Measurements from ENCODE around the genes ANKRD16 and IL15RA.

- RRBS, result no CpG with 5 or more reads among the region's 5 CpGs
Measured at GRCh38 chr10:5457187-5458228, 41.9 kb downstream of the CALML5 start.

- RRBS, result no CpG with 5 or more reads among the region's 12 CpGs
Measured at GRCh38 chr10:5477964-5478725, 21.2 kb downstream of the CALML5 start.

DNA sequence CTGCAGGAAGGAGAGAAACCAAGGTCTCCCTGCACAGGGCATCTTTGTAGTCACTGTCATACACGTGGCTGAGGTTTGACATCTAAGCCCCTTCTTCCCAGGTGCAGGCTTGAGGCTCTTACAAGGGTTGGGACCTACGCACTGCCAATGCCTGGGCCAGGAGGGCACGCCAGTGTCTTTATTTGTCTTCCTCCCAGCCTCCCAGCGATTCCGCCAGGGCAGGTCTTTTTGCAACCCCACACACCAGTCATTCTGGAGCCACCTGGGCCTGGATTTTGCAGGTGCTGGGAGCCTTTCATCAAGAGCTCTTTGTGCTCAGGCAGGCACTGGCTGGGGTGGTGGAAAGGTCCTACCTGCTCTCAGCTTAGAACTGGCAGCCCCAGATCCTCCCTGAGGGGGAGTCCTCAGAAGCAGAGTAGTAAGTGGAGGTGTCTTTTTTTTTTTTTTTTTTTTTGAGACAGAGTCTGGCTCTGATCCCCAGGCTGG is 3.1 kb downstream of the CALML3 start:
- RRBS, result no CpG with 5 or more reads among the region's 5 CpGs

DNA sequence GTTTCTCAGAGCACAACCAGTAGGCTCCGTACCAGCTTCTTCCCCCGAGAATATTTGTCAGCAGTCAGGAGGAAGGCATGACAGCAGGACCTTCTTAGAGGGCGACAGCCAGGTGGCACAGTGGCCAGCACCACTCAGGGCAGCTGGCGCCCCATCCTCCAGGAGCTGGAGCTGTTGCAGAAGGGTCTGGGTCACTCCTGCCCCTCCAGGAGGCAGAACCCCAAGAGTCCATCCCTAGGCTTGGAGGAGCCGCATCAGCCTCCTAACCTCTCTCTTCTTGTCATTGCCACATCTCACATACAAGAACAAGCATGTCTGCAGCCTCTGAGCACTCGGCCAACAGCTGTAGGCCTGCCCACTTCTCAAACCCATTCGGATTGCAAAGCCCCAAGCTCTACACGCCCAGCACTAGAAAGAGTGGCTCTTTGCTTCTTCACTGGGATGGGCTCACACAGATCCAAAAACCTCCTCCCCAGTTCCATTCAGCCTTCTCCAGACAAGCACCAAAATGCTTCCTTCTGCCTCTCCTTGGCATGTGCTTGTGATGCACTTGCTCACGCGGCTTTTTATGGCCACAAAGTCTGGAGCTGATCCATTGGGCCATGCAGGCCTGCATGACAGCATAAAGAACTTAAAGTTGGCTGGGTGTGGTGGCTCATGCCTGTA is 47.8 kb downstream of the CALML3 start:
- RRBS, result no CpG with 5 or more reads among the region's 10 CpGs

- RRBS, result no CpG with 5 or more reads among the region's 10 CpGs
Measured at GRCh38 chr10:5584921-5585502, 60.3 kb downstream of the CALML3 start.

DNA sequence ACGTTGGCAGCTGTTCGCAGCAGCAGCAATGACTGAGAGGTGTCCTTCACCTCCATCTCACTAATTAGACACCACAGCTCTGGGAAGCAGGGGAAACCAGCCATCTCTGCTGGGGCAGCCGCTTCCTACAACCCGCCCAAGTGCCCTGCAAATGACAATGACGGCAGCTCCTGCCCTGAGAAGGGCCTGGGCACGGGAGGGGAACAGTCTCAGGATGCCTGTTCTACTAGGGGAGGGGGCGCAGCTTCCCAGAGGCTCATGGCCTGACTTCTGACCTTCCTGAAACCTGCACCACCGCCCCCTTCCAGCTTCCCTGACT is 62.3 kb downstream of the CALML3 start:
- RRBS, result no CpG with 5 or more reads among the region's 8 CpGs

GRCh38 chr10:5628871-5629686 is 37.3 kb downstream of the ASB13 start:
- RRBS, result no CpG with 5 or more reads among the region's 6 CpGs

DNA sequence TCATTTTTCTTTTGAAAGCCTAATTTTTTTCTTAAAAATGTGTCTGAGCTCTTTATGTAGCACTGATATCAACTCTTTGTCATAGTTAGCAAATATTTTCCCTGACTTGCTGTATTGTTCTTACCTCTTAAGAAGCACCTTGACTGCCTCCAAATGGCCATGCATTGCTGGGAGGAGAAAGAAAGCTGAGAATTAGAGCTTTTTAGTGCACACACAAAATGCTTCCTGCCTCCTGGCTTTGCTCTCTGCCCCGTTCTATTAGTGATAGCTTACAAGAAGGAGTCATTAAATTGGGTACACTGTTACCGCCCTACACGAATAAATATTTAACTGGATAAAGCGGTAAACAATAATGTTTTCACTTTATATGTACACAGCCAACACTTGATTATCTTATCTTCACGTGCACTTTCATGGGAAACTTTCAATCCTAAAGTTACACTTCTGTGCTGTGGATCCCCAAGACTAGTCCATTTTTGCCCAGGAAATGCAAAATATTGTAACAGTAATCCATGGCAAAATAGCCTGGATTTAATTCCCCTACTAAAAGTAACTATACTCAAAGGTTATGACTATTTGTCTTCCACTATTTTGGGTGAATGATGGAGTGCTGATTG is 4.0 kb downstream of the ANKRD16 start:
- RRBS, result no CpG with 5 or more reads among the region's 5 CpGs

DNA sequence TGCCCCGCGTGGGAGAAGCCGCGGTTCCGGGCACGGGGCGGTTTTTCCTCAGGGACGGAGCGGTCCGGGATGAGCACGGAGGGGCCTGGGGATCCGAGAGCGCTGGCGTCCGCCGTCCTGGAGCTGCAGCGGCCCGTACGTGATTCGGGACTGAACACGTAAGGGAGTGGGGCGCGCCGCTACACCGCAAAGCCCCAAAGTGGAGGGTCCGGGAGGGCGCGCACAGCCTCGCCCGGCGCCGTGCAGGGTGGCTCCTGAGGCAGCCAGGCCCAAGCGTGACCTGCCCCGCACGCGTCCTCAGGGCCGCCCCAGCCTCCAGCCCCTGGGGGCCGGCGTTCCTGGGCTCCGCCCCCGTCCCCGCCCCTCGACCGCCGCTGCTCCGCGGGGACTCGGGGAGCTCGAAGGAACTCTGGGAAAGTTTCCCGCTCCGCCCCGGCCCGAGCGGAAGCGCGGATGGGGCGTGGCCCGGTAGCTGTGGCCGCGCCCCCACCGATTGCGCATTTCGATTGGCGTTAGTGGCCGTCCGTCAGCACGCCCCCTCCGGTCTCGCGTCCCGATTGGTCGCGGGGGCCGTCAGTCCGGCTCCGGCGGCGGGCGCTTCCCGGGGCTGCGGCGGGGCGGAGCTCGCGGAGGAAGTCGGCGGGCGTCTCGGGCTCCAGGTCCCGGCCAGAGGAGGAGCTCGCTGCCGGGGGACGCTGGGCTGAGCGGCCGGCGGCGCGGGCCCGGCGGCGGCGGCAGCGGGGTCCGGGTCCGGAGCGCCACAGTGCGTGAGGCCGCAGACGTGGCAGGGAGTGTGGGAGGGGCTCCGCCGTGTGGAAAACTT is at the start of gene ANKRD16:
ANKRD16 (minus strand) TSS at position 310 of the 823 bp plus-strand sequence.
- RRBS, result 1% methylated on average over 41 of the region's 111 CpGs

GRCh38 chr10:5899927-5900694 is 10.1 kb downstream of the FBH1 start:
- RRBS, result no CpG with 5 or more reads among the region's 14 CpGs

DNA sequence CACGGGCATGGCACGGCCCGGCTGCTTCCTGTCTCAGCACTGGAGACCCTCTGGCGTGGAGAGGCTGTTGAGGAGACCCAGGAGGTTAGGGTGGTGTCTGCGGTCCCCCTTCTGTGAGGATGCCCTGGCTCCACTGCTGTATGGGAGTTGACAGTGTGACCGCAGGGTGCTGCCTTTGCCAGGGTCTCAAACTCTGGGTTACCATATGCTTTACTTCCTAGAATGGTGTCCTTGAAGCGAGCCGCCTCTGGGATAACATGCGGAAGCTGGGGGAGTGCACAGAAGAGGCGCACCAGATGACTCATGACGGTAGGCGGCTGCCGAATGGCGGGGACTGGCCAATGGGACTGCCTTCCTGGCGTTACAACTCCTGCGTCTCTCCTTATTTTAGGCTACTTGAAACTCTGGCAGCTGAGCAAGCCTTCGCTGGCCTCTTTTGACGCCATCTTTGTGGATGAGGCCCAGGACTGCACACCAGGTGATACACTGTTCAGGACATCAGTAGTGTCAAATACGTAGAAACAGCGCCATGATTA is 27.2 kb downstream of the FBH1 start:
- RRBS, result no CpG with 5 or more reads among the region's 20 CpGs

- RRBS, result no CpG with 5 or more reads among the region's 20 CpGs
Measured at GRCh38 chr10:5942457-5943138, 34.7 kb downstream of the IL15RA start.

DNA sequence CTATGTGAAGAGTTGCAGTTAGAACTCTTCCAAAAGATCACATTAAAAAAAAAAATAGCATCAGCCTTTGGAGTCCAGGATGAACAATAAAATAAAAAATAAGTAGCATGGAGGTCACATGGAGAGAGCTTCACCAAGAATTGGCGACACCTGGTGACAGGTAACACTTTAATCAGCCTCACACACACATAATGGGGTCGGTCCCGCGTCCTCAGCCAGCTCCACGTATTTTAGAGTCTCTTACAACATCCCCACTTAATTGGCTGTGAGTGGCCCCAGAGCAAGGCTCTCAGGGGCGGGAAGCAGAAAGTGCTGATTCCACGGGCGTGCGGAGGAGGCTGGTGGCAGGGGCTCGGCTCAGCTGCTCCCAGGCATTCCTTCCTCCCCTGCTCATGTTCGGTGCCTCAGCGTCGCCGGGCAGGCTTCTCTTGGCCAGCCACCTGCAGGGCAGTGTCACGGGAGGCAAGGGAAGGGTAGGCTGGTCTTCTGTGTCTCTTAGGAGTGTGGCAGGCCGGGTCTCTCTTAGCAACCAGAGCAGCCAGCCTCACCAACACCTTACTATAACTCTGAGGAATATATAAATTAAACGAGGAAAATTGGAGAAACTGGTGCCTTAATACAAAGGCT is 33.9 kb downstream of the IL15RA start:
- RRBS, result 53% methylated on average over 2 of the region's 17 CpGs

DNA sequence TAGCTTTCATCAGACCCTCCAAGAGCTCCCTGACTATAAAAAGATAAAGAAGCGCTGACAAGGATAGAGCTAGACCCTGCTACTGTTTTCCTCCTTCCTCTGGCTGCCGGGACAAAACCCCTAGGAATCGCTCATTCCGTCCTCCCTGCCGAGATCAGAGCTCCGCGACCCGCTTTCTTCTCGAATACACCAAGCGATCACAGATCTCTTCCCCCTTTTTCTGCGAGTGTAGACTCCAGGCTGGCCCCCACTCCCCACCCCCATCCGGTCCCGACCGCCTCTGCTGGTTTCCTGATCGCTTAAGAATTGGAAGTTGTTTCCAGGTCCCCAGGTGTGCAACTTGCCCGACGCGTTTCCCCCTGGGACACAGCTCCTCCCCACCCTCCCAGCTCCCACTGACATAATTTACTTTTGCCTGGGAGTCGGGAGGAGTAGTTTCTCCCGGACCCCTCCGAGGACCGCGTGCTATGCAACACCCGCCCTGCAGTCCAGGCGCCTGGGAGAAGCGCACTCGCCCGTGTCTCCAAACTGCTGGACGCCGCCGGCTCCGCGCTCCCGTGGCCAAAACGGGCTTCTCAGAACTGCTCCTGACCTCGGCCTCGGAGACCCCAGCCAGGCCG is 693 bp downstream of the IL15RA start:
- RRBS, result under 1% methylated on average over 14 of the region's 38 CpGs

- RRBS, result 2% methylated on average over 64 of the region's 114 CpGs
Measured at GRCh38 chr10:5977160-5978101, at the start of gene IL15RA. Gene IL15RA (minus strand): TSS chr10:5977543.

DNA sequence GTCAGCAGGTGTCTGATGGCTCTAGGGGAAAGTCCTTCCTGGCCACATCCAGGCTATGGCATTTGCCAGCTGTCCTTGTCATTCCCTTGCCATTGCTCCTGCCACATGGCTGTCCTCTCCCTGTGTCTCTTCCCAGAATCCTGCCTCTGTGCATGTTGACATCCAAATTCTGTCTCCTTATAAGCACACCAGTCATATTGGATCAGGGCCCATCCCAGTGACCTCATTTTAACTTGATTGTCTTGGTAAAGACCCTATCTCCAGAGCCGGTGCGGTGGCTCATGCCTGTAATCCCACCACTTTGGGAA is 6.9 kb upstream of the IL15RA start:
- RRBS, result no CpG with 5 or more reads among the region's 2 CpGs

DNA sequence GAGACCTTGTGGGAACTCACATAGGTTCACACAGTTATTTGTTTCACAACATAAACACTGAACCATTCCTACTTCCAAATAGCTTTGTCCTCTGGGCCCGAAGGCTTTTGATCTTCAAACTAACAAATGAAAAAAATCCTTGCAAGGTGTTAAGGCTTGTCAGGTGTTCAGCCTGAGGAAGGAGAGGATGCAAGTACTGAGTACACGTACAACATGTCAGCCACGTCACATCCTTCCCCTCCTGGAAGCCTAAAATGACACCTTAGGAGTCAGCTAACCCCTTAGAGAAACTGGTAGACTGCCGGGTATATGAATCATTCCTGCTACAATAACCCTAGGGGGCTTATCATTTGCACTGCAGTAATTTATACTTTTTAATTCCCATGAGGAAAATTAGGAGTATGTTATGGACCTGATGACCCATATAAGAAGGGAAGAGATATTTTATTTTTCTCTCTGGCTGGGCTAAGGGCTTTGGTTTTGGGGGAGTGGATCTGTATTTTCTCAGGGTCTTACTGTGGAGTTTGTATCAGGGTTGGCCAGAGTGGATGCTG is 37.2 kb upstream of the IL15RA start:
- RRBS, result no CpG with 5 or more reads among the region's 4 CpGs

- RRBS, result no CpG with 5 or more reads among the region's 10 CpGs
Measured at GRCh38 chr10:6100968-6101649, 12.3 kb downstream of the RBM17 start.

DNA sequence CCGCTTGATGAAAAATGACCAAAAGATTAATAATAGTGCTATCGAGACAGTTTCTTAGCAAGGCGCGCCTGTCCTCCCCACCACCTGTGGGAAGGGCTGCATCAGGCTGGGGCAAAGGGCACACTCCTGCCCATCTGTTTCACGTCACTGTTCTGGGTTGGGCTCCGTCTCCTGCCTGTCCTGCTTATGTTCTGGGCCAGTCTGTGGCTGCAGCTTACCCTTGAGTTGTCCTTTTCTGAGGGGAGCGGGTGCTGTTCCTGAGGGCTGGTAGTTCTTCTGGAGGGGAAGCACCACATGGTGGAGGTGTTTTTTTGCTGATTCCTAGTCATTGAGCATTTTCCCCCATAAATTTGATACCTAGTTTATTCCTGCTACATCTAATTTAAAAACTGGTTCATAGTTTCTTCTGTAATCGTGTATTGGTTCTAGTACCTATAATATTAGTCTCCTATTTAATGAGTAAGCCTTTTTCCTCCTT is 13.4 kb downstream of the RBM17 start:
- RRBS, result no CpG with 5 or more reads among the region's 8 CpGs

GRCh38 chr10:6124768-6125335 is 36.0 kb downstream of the RBM17 start:
- RRBS, result no CpG with 5 or more reads among the region's 9 CpGs

Data from choroid plexus epithelial cell (primary cell).